Thoracic aorta endothelial cell (primary cell): ENCODE measurements around the genes PPT1 and KCNQ4.

- CAGE, long polyA plus RNA = no peak
Observed at GRCh38 chr1:39541161-39541753, 35.3 kb downstream of the PABPC4 start.

DNA sequence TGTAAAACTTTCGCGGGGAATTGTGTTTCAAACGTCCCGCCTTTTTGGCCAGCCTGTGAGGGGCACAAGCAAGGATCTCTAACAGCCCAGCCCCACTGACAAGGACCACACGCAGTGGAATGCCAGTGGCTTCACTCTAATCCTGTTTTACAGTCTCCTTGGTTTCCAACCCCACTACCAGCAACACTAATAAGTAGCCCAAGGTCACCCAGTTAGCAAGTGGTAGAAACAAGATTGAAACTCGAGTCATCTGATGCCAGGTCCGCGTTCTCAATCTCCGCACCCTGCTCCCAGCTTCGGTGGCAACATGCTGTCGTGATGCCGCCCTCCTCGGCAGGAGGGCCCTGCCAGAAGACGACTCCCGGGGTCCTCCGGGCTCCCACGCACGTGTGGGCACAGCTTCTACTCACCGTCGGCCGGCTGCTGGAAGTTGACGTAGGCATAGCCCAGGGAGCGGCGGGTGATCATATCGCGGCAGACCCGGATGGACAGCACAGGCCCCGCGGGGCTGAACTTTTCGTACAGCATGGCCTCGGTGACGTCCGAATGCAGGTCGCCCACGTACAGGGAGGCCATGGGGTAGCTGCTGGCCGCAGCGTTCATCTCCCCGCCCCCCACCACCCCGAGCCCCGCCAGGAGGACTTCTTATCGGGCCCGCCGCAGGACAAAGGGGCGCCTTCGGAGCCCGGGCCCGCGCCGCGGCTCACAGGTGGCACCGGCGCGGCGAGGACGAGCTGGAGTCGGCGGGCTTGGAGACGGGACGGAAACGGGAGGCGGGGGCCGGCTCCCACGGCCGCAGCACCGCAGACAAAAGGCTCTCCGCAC, 1.0 kb downstream of the PABPC4 start:
- CAGE, long polyA plus RNA = no peak

GRCh38 chr1:39671315-39671932, 483 bp downstream of the NT5C1A start:
- CAGE, long polyA plus RNA = no peak

GRCh38 chr1:39776068-39776892, 5.1 kb upstream of the OXCT2 start:
- CAGE, long polyA plus RNA = no peak

DNA sequence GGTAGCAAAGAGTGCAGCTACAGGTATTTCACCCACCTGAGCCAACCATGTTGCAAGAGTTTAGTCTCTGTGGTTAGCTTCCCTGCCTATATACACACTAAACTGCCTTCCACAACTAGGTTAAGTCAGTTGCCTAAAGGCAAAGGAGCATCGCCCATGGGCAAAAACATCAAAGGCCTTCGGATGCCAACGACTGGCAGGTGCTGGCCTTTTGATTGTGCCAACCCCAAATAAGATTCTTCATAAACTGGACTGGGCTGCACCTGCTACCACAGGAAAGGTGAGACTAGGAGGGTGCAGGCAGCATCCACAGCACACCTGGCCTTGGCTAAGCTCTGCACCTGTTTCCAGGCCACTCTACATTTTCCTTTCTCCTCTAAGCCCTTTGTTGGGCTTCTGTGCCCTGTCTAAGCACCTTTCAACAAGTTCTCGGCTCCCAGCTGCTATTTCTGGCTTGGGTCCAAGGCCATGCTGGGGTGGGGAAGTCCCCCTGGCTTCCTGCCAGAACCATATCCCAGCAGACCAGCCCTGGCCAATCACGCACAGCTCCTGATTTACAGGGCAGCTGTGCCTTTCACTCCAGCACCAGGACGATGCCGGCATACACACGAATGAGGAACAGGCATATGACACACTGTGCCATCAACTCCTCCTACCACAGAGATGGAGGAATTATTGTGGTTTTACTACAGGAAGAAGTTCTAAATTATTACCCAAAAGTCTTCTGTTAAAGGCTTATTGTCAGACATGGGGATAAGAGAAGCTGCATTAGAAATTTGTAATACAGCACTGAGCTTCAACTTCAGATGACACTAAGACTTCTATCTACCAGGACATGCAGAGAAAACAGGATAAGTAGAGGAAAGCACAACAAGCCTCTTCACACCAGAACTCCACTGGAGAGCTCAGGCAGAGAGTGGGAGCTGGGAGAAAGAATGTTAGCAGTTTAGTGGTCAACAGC, 37.7 kb downstream of the TRIT1 start:
- CAGE, long polyA plus RNA = no peak

DNA sequence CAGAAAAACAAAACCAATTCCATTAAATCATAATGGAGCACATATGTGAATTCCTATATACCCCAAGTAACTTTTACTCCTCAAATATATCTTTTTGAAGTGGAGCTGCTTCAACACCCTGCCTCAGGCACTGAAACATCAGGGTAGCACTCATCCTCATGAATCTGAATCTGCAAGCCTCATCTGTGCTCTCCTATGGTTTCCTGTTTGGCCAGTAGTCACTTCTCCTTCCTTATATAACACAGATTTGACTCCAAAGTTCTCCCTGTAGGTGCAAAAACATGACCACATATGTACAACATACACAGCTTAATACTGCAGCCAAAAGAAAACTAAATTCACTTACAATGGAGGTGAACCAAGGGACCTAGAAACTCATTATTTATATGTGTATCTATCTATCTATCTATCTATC, 7.2 kb downstream of the TRIT1 start:
- CAGE, long polyA plus RNA = no peak

DNA sequence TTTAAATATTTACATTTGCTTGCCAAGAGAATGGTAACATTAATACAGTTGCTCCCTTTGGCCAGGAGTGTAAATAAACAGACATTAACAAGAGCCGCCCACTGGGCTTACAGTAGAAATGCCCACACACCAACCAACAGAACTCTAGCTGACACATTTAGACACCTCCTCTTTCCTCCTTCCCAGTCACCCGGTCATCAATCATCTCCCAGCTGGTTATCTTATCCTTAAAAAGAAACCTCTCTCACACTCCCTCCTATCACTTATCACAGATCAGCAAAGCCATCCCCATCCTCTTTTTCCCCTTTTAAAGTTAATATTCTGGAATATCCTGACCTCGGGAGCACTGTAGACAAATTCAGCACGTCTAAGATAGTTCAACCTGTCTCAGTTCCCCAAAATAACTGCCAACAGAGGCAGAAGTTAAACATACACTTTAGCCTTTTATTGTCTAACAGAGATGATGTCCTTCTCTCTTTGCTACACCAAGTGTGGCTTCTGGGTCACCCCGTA, 9.0 kb downstream of the MYCL start:
- CAGE, long polyA plus RNA = no peak

DNA sequence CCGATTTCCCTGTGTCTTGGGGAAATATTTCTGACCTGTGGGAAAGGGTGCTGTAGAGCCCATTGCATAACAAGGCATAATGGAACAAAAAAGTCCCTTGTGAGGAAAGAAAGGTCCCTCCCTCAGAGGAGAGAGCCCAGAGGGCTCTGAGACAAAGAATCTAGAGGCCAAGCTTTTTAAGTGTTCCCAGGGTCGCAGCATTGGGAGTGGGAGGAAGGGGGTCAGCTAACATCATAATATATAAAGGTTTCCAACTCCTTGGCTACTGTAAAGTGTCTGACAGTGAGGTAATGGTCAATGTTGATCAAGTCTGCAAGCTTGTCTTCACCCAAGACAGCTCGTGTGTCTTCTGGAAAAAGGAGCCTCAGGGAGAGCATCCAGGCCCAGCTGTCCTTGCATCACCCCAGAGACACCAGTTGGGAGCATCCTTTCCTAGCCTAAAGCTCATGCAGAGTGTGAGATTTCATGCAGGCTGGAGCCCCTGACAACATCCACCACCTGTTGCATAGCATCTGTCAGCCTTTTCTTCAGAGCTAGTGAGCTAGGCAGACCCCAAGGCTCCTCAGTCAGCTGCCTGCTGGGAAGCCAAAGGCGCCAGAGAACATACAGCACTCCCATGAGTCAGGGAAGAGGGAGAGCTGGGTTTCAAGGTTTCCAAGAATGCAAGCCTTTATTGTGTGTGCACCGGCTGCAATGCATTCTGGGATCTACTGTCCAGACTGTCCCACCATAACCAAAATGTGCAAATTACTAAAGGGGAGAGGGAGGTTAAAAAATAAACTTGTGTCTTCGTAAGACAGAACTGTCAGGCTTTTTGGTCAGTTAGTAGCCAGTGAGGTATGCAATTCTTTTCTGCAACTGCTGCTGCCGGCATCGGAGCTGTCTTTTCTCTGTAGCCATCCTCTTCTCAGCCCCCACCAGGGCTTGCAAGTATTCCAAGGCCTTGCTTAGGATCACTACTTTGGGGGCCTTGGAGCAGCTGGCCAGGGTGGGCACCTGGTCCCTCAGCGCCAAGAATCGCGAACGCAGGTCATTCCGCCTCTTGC, 4.8 kb downstream of the MYCL start:
- CAGE, long polyA plus RNA = no peak

DNA sequence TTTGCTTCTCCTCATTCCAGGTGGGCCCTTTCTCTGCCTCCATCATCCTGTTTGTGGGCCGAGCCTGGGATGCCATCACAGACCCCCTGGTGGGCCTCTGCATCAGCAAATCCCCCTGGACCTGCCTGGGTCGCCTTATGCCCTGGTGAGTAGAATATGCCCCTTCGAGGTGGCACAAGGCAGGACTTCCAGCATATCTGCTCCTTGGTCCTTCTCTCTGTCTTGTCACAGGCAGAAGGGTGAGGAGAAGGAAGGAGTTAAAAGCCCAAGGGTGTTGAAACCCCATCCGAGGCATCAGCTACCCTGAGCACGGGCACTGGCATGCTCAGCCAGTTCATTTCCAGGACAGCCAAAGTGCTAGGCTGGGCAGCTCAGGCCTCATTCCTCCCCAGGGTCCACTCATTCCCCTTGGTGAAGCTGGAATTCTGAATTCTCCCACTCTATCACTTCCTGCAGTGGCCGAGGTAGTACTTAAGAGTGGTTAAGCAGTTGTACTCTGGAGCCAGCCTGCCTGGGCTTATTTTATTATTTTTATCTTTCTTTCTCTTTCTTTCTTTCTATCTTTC, 3.8 kb downstream of the MFSD2A start:
- CAGE, long polyA plus RNA = no peak

DNA sequence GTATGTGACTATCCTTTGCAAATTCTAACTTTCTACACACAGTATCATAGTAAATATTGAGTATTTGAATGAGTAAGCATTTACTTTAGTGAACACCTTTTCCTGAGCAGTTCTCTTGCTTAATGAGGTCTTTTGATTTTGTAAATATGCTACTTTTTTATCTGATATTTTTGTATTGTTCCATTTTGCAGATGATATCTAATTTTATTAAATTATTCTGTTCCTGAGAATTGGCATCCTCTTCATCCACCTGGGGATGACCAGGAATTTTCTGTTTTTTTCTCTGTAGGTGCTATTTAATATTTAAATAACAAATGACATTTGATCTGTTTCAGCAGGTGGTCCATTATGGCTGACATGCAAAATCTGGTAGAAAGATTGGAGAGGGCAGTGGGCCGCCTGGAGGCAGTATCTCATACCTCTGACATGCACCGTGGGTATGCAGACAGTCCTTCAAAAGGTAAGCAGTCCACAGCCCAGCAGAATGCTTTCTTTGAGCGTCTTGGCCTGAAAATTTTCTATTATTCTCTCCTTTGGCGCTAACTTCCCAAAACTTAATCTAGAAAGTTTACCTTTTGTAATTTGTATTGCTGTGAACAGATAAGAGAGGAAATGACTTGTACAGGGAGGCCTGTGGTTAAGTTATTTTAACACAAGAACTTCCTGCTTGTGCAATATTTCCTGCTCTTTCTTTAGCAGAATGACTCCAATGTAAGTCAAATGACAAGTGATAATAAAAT, 18.6 kb downstream of the CAP1 start:
- CAGE, long polyA plus RNA = no peak

DNA sequence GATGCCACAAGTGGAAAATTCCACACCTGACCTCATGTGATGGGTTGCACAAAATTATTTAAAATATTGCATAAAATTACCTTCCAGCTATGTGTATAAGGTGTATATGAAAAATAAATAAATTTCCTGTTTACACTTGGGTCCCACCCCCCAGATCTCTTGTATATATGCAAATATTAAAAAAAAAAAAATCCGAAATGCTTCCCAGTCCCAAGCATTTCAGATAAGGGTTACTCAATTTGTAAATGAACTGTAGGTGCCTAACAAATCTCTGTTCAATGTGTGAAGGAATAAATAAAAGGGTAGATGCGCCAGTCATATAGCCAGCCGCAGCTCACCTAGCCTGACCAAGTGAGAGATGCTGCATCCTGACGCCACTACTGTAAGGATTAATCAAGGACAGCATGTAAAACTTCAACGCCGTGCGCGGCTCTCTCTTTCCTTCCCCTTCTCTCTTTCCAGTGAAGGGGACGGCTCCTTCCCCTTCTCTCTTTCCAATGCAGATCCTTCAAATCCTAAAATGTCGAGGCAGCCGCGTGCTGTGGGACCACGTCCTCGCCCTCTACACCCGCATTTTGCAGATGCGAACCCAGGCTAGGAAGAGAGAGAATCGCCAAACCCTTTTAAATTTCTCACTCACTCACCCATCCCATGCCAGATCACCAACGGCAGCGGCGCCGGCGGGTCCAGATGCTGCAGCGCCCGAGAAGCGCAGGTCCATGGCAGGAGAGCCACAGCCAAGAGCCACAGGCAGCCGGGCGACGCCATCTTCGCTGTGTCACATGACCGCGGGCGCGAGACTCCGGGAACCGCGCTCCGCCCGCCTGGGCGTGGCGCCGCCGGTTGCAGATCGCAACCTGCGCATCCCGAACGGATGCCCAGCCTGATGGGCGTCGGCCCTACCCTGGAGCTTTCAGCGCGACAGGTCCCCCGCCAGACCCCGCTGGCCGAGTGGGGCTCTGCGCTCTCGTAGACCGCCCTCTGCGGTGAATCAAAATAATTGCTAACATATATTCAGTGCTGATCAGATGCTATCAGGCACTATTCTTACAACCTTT, at the start of gene PPT1:
PPT1 (minus strand) TSS at position 782 of the 1,058 bp plus-strand sequence.
- CAGE, long polyA plus RNA = no peak

- CAGE, long polyA plus RNA = no peak
Observed at GRCh38 chr1:40140180-40140389, 21.1 kb upstream of the RLF start.

DNA sequence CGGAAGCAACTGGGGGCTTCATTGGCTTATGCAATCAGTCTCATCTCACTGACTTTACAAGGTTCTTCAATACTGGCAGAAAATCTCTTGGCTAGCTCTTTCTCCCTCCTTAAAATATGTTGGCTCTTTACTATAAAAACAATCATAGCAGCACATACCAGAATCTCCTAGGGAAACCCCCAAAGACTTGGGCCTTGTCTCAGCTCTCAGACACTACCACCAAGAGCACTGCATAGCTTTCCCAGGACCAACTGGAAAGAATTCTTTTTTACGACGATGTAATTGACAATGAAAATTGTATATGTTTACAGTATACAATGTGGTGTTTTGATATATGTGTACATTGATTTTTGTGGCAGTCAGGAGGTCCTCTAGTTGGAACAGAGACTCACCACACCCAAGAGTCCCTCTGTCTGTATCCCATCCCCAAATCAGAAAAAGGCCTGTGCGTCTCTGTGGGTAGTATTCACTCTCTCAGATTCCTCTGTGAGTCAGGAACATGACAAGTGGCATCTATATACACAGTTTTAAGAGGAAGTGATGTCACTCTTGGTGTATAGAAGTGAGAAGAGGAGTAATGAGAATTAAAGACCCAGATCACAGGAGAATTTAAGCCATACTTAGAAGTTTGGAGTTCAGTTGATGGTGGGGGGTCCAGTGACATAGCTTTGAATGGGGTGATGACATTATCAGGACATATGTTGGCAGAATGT, 21.1 kb downstream of the SMAP2 start:
- CAGE, long polyA plus RNA = no peak

DNA sequence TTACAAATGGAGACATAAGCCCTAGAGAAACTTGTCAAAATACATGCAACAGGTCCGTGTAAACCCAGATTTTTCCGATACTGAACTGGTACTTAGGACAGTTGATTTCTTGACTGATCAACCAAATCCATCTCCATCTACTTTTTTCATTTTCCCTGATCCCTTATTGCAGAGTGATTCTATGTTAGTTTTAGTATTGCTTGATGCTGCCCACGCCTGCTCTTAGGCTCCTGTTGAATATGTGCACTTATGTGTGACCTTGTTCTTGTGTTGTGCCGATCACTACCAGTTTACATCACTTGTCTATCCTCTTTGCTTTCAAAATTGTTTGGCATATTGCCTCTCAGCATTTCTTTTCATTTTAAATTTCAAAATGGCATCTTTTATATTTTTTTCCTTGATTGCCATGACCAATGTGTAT, 28.2 kb downstream of the SMAP2 start:
- CAGE, long polyA plus RNA = no peak

DNA sequence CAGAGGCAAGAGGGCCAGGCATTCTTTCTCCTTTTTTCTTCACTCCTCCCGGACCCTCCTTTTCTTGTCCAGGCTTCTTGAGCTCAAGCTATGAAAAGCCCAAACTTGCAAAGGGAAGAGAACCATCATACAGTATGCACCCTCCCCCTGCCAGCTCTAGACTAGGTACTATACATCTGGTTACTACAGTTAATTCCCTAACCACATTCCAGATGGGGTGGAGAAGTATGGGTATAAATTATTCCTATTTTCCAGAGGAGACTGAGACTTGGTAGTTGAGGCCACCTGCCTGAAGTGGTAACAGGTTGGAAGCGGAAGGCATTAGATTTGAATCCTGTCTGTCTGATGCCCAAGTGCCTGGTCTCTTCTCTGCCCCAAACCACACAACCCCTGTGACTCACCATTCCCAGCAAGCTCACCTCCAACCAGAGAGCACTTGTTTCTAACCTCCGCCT, 2.9 kb downstream of the RIMS3 start:
- CAGE, long polyA plus RNA = no peak

DNA sequence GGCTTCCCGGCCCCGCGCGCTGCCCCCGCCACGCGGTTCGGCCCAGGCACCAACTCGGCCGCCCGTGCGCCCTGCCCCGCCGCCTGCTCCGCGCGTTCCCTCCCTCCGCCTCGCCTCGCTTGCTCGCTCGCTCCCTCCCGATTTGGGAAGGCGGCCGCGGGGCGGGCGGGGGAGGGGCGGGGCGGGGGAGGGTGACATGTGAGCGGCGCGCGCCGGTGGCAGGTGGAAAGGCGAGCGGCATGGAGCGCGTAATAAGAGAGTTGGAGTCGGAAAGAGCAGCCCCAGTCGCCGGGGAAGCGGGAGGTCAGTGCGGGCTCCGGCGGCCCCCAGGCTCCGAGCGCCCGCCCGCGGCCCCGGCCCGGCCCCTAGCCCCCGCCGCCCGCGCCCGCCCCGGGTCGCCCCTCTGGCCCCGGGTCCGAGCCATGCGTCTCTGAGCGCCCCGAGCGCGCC, at the start of gene KCNQ4:
KCNQ4 (plus strand) TSS at position 194 of the 450 bp plus-strand sequence.
- CAGE, long polyA plus RNA = no peak

GRCh38 chr1:40784044-40784562, 516 bp downstream of the KCNQ4 start:
- CAGE, long polyA plus RNA = no peak

DNA sequence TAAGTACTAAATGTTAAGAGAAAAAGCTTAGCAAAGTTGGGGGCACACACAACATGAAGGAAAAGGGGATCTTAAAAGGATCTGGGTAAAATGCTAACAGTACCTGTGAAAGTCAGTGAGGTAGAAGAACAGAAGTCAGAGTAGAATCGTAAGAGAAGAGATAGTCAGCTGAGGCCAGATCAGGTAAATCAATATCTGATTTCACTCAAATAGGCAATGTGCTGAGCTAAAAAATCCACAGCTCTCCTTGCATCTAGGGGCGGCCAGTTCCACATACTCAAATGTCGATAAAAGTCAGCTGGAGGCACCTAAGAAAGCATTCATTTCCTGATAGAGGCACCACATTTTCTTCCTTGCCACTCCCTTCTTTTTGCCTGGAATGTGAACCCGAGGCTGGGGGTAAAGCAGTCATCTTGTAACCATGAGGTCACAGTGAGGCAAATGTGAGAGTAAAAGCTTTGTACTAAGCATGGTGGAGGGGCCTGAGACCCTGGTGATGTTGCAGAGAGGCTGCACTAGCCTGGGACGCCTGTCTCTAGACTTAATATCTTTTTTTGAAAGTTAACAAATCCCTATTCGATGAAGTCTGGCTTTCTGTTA, 24.3 kb upstream of the CTPS1 start:
- CAGE, long polyA plus RNA = no peak

- CAGE, long polyA plus RNA = no peak
Observed at GRCh38 chr1:40988947-40989462, 9.5 kb downstream of the CTPS1 start.

GRCh38 chr1:40997032-40997816, 17.7 kb downstream of the CTPS1 start:
- CAGE, long polyA plus RNA = no peak